ENCODE data around the gene ATRNL1.

DNA sequence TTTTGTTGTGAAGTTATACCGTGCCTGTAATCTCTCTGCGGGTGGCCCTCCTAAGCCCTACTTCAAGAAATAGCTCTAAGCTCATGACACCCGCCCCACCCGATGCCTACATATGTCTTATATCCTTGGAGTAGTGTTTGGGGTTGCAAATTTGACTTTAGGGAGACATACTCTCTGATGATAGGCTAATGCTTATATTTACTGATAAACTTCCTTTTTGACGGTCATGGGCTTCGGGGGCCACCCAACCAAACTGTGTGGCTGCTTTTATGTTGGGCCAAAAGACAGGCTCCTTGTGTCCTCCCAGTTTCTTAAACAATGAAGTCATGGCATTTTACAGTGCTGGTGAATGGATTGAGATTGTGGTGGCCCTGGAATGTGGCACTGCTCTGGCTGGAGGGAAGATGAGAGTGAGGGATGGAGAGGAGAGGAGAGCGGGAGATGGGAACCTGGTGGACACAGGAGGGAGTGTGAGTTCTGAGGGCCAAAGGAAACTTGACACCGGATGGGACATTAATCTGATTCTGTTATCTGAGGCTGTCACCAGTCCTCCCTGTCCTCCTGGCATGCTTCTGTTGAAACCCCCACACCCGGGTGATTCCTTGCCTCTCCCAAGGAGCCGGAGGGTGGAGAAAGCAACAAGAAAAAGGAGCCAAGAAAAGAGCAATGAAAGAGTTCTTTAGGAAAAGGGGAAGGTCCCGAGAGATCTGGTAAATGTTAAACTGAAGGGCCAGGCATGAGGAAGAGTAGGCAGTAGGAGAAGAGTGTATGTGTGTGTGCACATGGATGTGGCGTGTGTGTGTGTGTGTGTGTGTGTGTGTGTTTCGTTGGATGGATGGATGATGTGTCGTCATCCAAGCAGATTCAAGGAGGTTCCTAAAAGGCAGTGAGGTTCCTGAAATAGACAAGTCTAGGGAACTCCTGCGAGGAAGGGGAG is 113.3 kb downstream of the TCF7L2 start:
- RRBS, result 57% methylated on average over 2 of the region's 15 CpGs

DNA sequence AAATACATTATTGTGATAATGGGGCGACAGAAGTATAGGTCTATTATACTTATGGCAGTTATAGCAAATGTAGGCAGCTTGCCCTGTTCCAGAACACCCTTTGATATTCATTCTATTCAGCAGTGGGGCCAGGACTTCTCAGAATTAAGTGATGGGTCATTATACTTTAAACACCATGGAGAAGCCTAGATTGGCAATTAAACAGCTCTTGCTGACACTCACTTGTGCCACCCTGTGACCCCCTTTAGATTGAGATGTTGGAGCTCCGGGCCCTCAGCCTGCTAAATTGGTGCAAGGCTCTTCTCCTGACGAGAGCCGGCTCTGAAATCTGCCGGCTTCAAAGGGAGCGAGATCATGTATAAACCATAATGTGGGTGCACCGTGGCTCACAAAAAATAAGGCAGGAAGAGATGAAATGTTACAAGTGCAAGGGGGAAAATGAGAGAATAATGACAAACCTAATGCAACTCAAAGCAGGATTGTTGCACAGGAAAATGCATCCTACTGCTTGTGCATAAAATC is 198.0 kb downstream of the TCF7L2 start:
- RRBS, result 70% methylated on average over 1 of the region's 7 CpGs

- RRBS, result no CpG with 5 or more reads among the region's 4 CpGs
Observed at GRCh38 chr10:113491837-113492578, 60.8 kb upstream of the HABP2 start.

- RRBS, result no CpG with 5 or more reads among the region's 7 CpGs
Observed at GRCh38 chr10:113642280-113643082, 21.4 kb downstream of the NRAP start.

DNA sequence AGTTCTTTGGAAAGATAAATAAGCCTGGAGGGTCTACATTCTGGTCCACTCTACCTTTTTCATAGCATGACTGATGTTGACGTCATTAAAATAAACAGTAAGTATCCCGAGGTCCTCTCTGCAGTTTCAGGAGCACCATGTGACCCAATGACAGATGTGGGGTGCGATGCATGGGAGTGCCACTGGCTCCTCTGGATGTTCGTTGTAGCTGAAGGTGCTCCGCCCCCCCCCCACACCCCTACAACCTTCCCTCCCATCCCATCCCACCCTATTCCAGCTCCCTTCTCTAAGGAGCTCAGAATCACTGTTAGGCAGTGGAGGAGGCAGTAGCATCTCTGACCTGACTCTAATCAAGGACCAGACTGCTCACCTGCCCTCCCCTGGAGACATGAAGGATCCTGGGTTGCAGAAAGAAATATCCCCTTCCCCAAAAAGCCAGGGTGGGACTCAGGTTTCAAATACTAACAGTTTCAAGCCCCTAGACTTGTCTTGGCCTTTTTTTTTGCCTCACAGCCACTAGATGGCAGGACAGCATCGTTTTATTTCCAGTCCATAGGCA is 25.1 kb downstream of the CASP7 start:
- RRBS, result no CpG with 5 or more reads among the region's 6 CpGs

- RRBS, result no CpG with 5 or more reads among the region's 2 CpGs
Observed at GRCh38 chr10:113858245-113858987, 4.0 kb downstream of the NHLRC2 start.

DNA sequence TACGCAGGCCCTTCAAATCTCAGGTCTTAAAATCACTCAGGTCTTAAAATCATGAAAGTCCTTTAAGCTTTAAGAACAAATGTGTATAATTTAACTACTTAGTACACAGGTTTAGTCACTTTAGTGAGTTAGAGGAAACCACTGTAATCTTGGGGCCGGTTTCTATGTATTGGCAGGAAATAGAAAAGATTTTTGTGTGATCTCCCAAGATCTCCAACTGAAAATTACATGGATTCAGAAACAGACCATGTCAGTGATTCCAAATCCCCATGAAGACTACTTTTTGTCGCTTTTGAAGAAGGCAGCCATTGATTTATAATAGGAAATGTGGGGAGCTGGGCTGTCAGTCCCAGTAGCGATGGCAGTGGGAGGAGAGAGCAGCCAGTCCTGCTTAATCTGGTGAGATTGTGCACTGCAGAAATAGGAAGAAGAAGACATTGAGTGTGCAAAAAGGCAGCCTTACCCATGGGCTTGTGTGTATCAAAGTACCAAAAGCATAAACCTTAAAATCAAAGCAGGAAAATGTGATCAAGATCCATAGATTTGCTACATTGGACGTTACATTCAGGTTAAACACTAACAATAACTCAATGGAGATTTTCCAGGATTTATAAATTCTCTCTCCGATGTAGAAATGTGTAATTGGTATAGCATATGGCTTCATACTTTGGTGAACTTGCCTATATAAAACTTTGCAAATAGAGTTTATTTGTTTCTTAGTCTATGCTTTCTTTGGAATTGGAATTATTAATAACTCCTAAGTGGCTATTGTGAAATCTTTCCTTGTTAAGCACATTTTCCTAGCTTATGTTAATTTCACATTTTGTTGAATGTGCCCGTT is 4.8 kb downstream of the ADRB1 start:
- RRBS, result no CpG with 5 or more reads among the region's 7 CpGs

GRCh38 chr10:114513170-114513763 is 109.0 kb upstream of the AFAP1L2 start:
- RRBS, result no CpG with 5 or more reads among the region's 6 CpGs

DNA sequence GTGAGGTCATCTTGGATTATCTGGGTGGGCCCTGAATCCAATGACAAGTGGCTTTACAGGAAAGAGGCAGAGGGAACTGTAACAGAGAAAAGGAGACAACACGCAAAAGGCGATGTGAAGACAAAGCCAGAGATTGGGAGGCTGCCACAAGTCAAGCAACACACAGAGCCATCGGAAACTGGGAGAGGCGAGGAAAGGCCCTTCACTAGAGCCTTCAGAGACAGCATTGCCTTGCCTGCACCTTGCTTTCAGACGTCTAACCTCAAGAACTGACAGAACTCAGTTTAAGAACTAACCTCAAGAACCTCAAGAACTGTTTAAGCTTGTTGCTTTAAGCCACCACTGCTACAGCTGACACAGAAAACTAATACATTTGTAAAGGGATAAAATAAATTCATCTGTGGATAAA is 117.1 kb downstream of the ABLIM1 start:
- RRBS, result no CpG with 5 or more reads among the region's 5 CpGs

DNA sequence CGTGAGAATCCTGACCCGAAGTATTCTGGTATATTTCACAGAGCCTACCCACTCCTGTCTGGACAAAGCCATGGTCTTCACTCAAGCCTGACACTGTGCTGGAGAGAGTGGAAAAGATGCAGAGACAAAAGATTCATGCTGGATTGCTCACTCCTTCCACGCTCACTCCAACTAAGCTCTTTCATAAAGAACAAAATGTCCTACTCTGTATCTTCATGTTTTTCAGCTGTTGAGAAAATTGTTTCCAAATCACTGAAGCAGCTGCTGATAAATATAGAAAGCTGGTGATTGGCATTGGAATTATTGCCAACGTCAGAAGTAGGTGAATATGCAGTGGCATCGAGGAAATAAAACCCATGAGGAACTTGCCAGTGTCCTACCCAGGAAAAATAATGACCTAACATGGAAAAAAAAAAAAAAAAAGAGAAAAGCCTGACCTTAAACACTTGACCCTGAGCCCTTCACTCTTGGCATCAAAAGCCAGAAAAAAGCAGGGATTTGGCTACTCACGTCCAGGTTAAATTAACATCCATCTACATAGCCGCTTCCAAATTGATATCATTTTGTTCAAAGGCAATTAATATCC is 105.9 kb downstream of the ABLIM1 start:
- RRBS, result no CpG with 5 or more reads among the region's 7 CpGs

DNA sequence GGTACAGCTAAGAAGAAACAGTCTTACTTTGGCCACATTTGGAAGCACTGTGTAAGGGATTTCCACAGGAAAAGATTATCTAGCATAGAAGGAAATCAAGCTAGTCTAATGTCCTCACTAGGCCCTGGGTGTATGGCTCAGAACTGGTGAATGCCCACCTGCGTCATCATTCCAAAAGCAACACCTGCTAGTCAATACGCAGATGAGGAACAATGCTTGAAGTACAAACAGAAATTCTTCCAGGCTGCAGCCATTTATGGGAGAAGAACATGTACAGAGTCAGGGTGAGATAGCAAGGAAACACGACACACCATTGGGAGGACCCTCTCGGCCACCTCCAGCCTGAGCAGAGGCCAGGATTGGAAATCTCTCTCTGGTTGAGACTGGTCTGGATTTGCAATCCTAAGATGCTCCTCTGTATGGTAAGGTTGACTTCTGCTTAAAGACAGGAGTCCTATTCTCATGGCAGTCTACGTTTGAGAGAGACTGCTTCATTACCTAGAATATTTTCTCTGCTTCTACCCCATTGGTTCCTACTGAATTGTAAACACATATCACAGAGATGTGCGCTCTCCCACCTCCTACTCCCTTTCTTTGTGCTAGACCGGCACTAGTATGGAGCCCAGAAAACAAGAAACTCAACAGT is 48.0 kb downstream of the ABLIM1 start:
- RRBS, result no CpG with 5 or more reads among the region's 7 CpGs

- RRBS, result no CpG with 5 or more reads among the region's 4 CpGs
Observed at GRCh38 chr10:114629840-114630714, 28.0 kb downstream of the ABLIM1 start.

DNA sequence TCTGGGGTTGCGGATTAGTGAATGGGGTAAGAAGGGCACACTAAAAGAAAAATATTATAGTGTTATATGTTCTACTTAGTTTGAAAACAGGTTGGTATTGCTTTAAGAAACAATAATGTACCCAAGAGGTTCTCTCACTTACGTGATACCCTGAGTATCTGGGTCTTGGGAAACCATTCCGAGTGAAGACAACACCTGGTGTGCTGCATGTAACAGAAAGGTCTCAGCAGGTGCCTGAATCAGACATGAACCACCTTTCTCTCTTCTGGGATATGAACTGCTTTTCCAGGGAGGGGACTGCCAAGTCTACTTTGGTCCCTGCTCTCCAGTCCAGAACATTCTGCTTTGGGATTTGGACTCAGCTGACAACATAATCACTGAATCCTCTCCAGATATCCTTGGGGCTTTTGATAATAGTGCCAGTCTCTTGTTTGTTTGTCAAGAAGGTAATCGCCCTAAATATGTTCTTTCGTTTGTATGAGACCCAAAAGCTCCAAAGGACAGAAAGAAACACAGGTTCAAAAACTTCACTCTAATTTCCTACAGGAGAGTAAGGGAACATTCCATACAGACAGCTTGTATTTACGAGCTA is 5.7 kb downstream of the ABLIM1 start:
- RRBS, result no CpG with 5 or more reads among the region's 6 CpGs

- RRBS, result no CpG with 5 or more reads among the region's 10 CpGs
Observed at GRCh38 chr10:114684270-114684925, 26.3 kb upstream of the ABLIM1 start.

DNA sequence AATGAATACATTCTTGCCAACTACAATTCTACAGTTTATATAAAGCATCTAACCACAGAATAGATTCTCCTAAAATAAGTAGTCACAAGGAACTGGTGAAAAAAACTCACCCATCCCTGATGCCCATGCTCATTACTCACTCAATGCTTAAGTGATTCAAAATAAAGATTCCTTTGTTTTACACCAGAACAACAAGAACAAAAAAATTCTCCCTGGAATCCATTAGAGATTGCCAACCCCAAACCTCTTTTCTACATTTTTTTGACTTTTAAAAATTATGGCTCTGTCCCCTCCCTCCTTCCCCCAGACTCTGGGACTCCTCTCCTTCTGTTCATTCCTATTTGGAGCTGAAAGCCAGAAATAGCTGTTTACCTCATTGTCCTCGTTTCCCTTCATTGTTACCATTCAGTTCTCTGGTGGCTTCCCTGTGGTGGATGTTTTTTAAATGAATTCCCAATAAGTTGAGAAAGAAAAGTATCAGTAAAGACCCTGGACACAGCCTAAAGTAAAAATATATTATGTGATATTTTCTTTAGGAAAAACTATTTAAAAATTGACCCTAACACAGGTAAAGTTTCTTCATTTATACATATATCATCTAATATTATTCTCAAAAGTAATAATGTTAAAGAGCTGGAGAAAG is 63.2 kb upstream of the FHIP2A start:
- RRBS, result no CpG with 5 or more reads among the region's 1 CpG

DNA sequence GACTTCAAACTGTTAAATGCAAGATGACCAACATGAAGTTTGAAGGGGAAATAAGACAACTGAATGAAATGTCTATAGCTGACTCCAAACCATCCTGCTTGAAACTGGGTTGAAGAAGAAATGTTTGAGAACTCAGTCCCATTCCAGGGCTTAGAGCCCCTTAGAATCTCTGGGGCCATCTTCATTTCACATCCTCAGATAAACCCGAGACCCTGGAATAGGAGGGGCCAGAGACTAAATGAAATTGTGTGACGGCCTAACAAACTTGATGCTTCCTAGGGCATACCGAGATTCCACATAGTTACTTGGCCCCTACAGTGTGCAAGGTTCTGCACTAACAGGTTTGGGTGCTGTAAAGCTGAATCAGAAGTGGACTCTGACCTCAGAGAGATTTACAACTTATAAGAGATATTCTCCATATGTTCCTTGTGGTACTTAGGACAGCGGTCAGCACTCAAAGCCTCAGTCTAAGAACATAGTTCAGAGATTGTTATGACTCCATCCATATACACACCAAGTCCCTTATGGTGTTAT is 55.2 kb upstream of the FHIP2A start:
- RRBS, result no CpG with 5 or more reads among the region's 4 CpGs

DNA sequence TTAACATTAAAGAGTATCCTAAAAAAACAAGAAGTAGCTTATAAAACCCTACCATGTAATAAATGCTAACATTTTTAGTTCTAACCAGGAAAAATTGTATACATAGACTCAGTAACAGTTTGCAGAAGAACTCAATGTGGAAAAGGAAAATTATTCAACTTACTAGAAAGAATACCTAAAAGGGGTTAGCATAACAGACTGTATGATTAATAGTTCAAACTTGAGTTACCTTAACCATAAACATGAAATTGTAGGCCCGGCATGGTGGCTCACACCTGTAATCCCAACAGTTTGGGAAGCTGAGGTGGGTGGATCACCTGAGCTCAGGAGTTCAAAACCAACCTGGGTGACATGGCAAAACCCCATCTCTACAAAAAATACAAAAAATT is 34.8 kb upstream of the TRUB1 start:
- RRBS, result no CpG with 5 or more reads among the region's 1 CpG

DNA sequence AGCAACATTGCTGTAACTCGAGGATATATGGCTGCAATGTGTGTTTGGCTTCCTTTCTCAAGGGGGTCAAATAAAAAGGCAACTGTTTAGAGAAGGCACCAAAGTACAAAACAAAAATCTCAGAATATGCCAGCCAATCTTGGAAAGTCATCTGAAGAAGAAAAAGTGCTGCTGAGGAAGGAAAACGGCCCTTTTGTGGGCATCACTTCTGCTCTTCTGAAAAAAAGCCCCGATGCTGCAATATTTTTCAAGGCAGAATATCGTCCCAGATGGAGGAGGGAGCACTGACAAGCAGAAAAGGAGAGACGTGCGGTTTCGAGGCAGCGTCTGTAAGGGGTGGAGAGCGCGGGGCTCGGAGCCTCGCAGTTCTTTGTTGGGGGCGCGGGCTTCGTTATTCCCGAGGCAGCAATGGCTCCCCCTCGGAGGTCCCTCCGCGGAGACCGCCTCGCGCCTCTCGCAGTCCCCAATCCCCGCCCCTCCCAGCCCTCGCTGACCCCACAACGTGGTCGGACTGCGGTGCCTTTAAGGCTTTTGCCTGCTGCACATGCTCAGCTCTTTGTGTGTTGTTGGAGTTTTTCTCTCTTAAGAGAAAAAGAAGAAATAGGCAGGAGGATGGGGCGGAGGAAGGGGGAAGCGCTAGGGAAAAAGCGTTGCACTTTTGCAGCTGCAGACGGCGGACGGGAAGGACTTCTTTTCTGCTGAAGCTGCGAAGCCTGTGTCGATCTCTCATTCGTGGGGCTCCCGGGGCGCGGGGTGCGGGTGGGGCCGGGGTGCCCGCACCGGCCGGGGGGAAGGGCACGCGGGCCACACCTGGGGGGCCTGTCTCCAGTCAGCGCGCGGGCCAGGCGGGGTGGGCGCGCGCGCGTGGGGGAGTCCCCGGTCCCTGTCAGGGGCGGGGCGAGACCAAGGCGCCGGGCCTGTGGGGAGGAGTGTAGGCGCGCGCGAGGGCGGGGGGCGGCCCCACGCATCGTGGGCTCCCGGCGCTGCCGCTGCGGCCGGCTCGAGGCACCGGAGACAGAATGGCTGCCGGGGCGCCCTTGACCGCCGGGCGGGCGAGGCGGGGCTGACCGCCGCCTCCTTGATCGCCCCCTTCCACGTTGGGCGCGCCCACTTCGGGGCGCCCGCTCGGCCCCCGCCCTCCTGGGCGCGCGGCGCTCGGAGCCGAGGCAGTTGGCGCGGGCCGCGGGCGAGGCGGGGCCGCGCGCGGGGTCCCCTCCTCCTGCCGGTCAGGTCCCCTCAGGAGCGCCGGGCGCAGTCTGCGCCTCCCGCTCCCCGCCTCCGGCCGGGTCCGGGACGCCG is at the start of gene ATRNL1:
Gene ATRNL1, plus strand, starts transcription at position 1,169 of the 1,299 bp plus-strand sequence.
- RRBS, result under 1% methylated on average over 23 of the region's 122 CpGs

- RRBS, result no CpG with 5 or more reads among the region's 2 CpGs
Observed at GRCh38 chr10:115807607-115807904, 465.4 kb downstream of the GFRA1 start.

Measured in retinal pigment epithelial cell (primary cell).